ENCODE data around the gene ZNF746.

DNA sequence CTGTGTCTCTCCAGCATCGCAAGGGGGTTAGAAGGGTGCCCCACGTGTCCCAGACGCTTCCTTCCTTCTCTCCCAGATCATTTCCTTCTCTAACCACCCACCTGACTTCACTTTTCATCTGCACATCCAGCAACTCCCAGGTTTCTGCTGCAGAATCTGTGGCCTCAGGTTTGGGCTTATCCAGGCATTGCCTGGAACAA, 14.4 kb downstream of the PDIA4 start:
- RRBS = no CpG with 5 or more reads among the region's 3 CpGs

GRCh38 chr7:149027844-149028296, 435 bp downstream of the PDIA4 start:
- RRBS = 2% methylated on average over 17 of the region's 31 CpGs

DNA sequence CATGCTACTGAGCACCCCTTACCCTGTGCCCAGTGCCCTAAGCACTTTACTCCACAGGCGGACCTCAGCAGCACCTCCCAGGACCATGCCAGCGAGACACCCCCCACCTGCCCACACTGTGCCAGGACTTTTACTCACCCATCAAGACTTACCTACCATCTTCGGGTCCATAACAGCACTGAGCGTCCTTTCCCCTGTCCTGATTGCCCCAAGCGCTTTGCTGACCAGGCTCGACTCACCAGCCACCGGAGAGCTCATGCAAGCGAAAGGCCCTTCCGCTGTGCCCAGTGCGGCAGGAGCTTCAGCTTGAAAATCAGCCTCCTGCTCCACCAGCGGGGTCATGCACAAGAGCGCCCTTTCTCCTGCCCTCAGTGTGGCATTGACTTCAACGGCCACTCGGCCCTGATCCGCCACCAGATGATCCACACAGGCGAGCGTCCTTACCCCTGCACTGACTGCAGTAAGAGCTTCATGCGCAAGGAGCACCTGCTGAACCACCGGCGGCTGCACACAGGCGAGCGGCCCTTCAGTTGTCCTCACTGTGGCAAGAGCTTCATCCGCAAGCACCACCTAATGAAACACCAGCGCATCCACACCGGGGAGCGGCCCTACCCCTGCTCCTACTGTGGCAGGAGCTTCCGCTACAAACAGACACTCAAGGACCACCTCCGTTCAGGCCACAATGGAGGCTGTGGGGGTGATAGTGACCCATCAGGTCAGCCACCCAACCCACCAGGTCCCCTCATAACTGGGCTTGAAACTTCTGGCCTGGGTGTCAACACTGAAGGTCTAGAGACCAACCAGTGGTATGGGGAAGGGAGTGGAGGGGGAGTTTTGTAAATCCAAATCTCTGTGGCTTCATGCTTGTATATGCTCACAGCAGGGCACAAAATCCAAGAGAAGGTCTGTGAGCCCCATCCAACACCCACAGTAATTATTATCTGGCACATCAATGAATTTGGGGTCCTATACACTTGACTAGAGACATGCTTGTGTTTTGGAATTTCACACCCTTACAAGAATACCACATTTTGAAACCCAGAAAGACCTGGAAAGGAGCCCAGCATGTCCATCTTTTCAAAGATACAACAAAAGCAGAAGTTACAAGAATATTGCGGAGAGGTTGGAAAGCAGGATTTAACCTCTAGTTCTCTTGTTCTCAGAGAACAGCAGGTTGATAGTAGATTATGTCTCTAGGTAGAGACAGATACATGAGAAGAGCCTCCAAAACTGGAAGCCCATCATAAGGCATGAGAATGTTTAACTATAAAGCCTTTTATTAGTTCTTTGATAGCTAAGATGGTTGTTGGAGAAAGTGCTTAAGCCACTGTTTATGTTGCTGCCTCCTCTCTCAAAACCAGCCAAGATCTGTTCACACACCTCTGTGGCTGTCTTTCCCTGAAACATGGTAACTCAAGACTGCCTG, 15.9 kb upstream of the ZNF282 start:
- RRBS = 97% methylated on average over 6 of the region's 29 CpGs

- RRBS = no CpG with 5 or more reads among the region's 6 CpGs
Observed at GRCh38 chr7:149320412-149320783, 58.4 kb downstream of the ZNF783 start.

DNA sequence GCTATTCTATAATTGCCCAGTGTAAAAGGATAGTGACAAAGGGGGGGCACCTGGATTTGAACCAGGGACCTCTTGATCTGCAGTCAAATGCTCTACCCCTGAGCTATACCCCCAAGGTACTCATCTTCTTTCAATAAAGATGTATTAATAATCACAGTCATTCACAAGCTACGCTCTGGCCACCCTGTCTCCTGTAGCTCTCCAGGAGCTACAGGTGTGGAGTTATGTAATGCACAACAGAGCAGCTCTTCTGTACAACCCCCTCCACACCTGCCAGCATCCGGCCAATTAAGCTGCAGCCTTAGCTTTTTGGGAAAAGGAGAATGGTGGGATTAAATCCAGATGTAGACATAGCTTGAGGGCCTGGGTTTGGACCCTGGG, 83.4 kb downstream of the ZNF777 start:
- RRBS = no CpG with 5 or more reads among the region's 2 CpGs

GRCh38 chr7:149422681-149423875, 37.8 kb downstream of the ZNF777 start:
- RRBS = 96% methylated on average over 27 of the region's 74 CpGs

DNA sequence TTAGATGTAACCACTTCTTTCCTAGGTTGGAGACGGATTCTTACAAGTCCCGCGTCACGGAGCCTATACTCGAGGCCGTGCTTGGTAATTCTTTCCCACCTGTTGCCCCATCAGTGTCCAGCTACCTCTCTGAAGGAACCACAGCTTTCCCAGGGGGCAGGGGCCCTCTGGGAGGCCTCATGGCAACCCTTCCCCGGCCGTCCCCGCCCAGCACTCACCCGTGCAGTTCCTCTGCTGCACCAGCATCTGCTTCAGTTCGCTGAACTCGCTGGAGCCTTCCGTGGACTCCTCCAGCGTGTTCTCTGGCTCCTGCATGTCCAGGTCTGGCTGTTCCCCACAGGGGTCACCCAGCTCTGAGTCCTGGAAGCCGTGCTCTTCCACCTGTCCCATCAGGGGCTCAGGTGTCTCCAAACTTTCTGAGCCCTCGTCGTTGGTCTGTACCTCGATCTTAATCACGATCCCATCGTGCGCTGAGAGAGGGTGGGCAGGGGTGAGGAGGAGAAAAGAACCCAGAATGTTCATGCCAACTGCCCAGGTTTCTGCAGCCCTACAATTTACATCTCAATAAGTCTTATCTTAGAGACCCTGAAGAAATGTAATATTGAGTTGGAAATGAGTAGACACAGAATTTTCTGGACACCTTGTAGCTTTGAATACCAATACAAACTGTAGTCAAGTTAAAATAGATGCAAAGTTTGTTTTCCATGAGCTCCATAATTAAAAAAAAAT, 24.3 kb downstream of the ZNF777 start:
- RRBS = no CpG with 5 or more reads among the region's 21 CpGs

- RRBS = no CpG with 5 or more reads among the region's 1 CpG
Observed at GRCh38 chr7:149479764-149480400, 17.7 kb downstream of the ZNF746 start.

- RRBS = 1% methylated on average over 64 of the region's 121 CpGs
Observed at GRCh38 chr7:149497400-149498388, at the start of gene ZNF746. ZNF746 (minus strand) TSS chr7:149497809.

DNA sequence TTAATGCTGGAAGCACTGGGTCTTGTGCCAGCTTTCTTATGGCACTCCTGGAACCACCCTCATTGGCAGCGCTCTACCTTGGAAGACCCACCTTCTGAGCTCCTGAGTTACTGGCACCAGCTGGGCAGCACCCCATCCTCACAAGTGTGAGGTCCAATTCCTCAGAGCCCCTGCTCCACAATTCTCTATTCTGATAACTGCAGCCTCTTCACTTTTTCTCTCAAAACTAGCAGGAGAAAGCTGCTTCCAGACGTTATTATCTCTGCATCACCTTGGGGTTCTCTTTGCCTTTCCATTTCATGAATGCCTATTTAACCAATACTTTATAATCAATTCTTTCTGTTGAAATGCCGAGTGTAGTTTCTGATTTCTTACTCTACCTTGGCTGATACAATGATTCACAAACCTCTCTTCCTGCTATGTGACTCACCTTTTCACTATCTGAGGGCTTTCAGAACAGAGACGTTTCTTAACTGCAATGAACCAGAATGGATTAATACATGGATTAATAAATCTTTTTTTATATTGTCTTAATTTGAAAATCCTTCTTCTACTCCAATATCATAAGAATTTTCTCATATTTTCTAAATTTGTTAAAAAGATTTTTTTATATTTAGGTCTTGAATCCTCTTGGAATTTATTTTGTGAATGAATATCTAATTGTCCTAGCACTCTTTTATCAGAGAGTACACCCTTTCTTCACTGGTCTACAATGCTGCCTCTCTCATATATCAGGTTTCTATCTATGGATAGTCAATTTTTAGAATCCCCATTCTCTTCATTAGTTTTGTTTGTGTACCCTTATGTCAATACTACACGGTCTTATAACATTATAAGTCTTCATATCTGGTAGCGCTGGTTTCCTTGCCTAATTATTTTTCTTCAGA, 46.4 kb upstream of the ZNF746 start:
- RRBS = no CpG with 5 or more reads among the region's 6 CpGs

GRCh38 chr7:149569324-149570036, 71.9 kb upstream of the ZNF746 start:
- RRBS = no CpG with 5 or more reads among the region's 11 CpGs

DNA sequence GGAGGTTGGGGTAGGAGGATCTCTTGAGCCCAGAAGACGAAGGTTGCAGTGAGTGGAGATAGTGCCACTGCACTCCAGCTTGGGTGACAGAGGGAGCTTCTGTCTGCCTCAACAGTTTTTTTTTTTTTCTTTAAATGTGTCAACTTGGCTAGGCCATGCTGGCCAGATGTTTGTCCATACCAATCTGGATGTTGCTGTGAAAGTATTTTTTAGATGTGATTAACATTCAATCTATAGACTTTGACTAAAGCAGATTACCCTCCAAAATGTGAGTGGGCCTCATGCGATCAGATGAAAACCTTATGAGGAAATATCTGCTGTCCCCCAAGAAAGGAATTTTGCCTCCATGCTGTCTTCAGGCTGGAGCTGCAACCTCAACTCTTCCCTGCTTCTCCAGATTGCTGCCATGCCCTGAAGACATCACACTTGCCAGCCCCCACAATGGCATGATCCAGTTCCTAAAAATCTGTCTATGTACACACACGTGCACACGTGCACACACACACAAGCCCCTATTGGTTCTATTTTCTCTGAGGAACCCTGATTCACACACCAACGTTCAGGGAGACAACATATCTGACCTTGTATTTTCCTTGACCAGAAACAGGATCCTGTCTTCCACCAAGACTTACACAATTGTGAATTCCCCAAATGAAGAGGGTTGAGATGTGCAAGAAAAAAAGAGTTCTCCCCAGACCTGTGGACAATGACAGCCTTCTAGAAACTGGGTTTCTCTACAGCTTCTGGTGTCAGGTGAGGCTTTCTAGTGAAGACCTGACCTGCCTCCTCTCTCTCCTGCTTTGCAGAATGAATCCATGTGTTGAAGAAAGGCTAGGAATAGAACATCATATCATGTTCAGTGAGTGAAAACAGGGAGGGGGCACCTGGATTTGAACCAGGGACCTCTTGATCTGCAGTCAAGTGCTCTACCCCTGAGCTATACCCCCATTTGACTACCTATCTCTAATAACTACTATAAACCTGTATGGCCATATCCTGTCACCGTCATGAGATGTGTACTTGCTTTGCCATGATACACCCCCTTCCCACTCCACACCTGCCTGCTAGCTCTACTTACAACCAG, 90.9 kb upstream of the ZNF746 start:
- RRBS = no CpG with 5 or more reads among the region's 6 CpGs

DNA sequence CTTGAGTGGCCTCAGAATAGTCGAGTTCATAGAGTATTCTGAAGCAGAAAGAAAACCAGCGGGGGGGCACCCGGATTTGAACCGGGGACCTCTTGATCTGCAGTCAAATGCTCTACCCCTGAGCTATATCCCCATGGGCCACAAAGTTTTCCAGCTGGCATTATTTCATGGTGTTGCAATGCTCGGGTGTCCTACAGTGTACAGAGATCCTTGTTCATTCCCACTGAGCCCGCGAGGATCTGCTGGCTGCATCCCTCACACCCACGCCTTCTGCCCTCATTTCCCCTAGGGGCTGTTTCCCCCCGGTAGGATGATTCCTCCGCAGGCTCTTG, 23.7 kb upstream of the KRBA1 start:
- RRBS = no CpG with 5 or more reads among the region's 10 CpGs

DNA sequence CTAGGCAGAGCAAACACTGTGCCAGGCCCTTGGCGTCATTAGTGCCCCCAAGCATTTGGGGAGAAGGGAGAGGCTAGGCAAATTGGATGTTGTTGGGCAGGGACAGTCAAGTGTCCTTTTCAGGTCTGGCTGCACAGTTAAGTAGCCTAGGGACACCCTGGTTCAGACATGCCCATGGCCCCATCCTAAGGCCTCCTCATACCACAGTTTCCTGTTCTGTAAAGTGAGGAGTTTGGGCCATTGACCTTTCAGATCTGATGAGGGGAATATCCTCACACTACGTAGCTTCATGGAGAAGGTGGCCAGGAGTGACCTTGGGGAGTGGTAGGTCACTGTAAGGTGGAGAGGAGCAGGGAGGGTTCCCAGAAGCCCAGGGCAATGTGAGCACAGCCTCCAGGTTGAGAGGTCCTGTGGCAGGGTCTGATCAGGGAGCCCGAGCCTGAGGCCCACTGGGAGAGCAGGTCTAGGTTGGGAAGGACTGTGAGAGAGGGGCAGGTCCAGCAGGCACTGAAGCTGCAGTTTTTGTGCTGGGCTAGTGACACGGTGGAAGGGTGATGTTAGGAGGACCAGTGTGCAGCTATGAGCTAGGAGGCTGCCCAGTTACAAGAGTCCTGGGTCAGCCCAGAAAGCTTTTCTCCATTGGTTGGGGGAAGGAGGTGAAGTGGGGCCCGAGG, 1.1 kb downstream of the KRBA1 start:
- RRBS = no CpG with 5 or more reads among the region's 5 CpGs

DNA sequence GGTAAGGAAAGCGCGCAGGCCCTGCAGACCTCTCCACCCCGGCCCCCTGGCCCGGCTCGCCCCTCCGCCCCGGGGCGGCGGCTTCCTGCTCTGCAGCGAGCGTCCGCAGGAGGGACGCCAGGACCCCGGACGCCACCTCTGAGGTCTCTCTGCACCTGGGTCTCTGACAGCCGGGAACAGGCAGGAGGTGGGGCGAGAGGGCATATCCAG, 305 bp downstream of the ATP6V0E2 start:
- RRBS = 3% methylated on average over 12 of the region's 17 CpGs

DNA sequence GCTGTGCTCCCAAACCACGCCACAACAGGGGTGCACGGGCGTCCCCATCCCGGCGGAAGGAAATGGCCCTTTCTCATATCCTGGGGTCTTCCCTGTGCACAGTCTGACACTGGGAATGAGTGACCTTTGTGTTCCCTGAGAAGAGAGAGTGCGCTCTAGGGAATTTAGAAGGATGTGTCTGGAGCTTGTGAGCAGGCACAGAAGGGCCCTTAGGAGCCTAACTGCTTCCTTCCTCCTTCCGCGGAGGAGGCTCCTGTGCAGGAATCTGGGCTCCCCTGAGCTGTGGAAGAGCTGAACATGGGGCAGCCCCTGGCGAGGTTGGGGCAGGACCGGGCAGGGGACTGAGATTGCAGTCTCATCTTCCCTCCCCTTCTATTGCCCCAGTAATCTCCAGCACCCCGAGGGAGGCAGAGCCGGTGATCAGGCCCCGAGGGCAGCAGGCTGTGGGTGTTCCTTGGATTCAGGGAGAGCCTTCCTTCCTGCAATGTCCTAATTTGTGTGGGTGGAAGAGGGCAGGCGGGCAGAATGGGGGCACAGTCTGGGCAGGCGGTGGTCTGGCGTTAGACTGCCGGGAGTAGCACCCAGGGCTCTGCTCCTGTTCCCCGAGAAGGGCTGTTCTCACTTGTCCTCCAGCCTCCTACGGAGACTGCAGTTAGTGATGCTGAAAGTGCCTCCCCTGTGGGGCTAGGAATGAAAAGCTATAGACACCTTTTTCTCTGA, 1.4 kb downstream of the REPIN1 start:
- RRBS = 85% methylated on average over 3 of the region's 19 CpGs

- RRBS = no CpG with 5 or more reads among the region's 4 CpGs
Observed at GRCh38 chr7:150377048-150377590, 2.0 kb upstream of the ZNF775 start.

- RRBS = no CpG with 5 or more reads among the region's 22 CpGs
Observed at GRCh38 chr7:150403428-150404561, 1.7 kb upstream of the ENSG00000284691 start.

GRCh38 chr7:150453262-150453758, 2.9 kb downstream of the GIMAP8 start:
- RRBS = no CpG with 5 or more reads among the region's 9 CpGs

DNA sequence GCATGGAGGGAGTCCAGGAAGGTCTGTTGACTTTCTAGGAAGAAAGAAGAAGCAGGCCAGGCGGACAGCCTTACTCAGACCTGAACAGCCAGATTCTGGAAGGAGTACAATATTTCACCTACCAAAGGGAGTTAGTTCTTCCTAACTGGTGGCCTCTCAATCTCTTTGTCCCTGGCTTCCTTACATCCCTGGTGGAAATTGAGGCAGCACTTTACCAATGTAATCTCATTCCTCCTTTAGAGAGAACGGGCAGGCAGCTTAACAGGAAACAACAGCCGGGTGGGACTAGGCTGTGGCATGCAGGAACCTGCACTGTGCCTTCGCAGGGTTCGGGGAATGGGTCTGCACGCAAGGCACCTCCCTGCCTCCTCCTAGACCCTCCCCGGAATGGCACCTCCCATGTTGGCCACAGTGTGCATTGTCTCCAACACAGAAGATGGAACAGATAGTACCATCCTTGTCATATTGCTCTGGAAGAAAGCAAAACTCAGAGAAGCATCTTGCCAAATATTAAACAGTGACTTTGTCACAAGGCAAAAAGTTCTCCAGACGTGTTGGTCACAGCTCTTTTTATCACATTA, 796 bp downstream of the GIMAP6 start:
- RRBS = 5% methylated on average over 2 of the region's 8 CpGs

Data from Ishikawa (cell line).